ENCODE data around the gene APOD.

GRCh38 chr3:194332967-194334261, 17.7 kb downstream of the CPN2 start:
- PRO-cap, result no peak

GRCh38 chr3:194343853-194344344, 7.2 kb downstream of the CPN2 start:
- PRO-cap, result no peak

GRCh38 chr3:194396682-194397958, 1.9 kb downstream of the GP5 start:
- PRO-cap, result no peak

- PRO-cap, result no peak
These were observed 16.9 kb downstream of the ATP13A3 start for GRCh38 chr3:194469857-194470377.

DNA sequence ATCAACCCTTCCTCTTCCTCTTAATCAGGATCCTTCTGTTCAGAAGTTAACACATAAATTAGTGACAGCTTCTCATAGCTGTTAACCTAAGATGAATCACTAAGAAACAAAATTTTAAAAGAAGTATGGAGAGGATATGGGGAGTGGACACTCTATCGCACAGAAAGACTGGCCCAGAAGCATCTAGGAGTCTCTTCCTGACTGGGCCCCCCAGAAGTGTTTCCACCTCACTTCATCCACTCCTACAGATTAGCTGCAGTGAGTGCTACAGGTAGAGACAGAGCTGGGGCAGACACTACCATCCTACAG, 9.3 kb downstream of the ATP13A3 start:
- PRO-cap, result no peak

- PRO-cap, result bidirectional peak, plus-strand start at chr3:194487159, minus-strand start at chr3:194487016
These were observed 201 bp upstream of the ATP13A3 start for GRCh38 chr3:194487086-194487320.

- PRO-cap, result no peak
These were observed 50.0 kb upstream of the ATP13A3 start for GRCh38 chr3:194536747-194537348.

DNA sequence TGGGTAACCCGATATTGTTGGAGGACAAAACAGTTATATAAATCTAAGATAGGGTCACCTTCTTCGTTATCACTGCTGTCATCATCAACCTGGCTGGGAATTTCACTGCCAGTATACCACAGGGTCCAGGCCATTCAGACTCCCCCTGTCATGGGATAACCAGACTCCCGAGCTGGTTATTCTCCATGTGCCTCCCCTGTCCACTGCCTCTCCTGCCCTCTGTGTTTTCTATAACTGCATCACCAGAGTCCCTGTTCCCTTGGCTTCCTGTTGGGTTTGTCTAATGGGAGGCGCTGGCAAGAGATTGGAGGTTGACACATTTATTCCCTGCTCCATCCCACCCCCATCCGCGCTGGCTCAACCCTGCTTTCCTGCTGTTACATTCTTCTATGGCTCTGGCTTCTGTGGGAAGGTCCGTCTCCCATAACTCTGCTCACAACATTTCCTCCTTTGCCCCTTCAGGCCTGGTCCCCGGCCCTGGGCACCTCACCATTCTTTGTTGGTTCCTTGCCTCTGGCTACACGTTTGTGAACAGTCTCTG, 68.3 kb upstream of the ATP13A3 start:
- PRO-cap, result no peak

- PRO-cap, result no peak
These were observed 11.1 kb downstream of the LSG1 start for GRCh38 chr3:194660889-194661194.

GRCh38 chr3:194661268-194661718, 10.7 kb downstream of the LSG1 start:
- PRO-cap, result no peak

DNA sequence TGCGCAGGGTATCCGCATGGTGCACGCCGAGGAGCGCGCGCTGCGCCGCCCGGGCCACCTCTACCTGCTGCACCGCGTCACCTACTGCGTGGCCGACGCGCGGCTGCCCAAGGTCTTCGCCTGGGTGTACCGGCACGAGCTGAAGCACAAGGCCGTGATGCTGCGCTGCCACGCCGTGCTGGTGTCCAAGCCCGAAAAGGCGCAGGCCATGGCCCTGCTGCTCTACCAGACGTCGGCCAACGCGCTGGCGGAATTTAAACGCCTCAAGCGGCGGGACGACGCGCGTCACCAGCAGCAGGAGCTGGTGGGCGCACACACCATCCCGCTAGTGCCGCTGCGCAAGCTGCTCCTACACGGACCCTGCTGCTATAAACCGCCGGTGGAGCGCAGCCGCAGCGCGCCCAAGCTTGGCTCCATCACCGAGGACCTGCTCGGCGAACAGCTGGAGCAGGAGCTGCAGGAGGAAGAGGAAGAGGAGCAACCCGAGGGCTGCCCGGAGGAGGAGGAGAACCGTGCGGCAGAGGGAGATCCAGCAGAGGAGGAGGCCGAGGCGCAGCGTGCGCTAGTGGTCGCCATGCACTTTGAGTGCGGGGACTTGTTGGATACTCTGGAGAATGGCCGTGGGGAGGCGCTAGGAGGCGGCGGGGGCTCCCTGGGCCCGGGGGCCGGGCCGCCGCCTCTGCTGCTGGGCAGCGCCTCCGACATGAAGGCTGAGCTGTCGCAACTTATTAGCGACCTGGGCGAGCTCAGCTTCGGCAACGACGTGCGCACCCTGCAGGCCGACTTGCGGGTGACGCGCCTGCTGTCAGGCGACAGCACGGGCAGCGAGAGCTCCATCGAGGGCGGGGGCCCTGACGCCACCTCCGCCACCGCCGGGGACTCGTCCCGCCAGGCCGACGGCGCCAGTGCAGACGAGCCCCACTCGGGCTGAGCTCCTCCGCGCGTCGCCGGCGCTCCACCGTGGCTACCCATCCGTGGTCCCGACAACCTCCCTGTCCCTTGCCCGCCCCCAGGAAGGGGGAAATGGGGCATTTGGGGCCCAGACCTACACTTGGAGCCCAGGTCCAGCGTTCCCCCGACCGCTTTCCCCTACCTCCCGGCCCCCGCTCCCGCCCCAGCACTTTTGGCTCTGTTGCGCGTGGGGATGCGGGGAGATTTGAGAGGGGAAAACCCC, 1.9 kb downstream of the FAM43A start:
- PRO-cap, result bidirectional peak, plus-strand start at position 891 of the sequence, minus-strand start at position 786 of the sequence

DNA sequence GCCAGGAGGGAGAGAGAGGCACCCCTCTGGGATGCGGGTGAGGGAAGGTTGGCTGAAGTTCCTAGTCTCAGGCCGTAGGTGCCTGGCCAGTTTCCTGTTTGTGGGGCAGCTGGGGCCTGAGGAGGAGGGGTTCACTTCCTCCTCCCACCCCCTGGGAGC, 2.5 kb downstream of the FAM43A start:
- PRO-cap, result no peak

DNA sequence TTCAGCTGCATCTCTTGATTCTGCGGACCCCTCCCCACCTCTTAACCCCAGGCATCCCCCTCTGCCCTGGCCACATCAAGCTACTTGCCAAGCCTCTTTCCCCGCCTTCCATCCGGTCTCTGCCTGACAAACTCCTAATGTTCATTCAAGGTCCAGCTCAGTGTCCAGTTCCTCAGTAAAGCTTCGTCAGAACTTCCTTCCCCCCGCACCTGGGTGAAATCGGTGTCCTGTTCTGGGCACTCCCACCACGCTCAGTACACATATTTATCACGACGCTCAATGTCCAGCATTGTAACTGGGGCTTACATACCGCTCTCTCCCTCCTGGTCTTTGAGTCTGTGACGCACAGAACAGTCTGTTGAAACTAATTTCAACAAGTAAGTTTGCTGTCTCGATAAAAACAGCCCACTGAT, 192.1 kb downstream of the FAM43A start:
- PRO-cap, result no peak

GRCh38 chr3:195180260-195180768, 90.6 kb downstream of the XXYLT1 start:
- PRO-cap, result no peak

DNA sequence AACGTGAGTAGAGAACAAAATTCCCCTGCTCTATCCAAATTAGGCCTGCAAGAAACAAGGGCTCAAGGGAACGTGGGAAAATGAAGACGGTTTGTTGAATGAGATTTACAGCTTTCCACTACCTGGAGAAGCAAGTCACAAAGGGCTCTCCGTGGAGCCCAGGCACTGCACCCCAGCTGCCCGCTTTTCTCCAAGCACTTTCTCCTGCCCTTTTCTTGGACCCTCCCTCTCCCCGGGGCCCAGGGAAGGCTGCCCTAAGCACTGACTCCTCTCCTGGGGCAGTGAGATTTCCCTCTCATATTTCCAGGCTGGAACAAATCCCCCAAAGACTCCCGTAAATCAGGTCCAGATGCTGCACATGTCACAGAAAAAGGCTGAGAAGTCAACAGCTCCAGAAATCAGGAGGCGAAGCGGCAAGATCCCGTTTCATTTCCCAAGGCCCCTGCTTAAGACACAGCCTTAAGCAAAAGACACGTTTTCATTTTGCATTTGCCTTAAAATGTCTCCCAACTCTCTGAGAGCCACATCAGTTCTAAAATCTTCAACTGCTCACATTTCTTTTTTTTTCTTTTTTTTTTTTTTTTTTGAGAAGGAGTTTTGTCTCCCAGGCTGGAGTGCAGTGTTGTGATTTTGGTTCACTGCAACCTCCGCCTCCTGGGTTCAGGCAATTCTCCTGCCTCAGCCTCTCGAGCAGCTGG, 17.9 kb downstream of the XXYLT1 start:
- PRO-cap, result no peak

GRCh38 chr3:195418056-195418870, 24.6 kb downstream of the ACAP2 start:
- PRO-cap, result no peak

- PRO-cap, result no peak
These were observed 1.6 kb upstream of the PPP1R2 start for GRCh38 chr3:195544773-195545068.

DNA sequence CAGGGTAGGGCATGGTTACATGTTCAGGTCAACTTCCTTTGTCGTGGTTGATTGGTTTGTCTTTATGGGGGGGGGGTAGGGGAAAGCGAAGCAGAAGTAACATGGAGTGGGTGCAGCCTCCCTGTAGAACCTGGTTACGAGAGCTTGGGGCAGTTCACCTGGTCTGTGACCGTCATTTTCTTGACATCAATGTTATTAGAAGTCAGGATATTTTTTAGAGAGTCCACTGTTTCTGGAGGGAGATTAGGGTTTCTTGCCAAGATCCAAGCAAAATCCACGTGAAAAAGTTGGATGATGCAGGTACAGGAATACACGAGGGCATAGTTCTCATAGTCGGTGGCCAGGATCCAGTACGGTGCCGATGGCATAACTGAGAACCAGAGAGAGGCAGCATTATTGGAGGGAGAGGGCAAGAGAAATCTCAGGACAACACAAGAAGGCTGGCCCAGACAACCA, 14.9 kb downstream of the APOD start:
- PRO-cap, result no peak

- PRO-cap, result no peak
These were observed at the start of gene APOD for GRCh38 chr3:195583689-195584249. Gene APOD, minus strand, starts transcription at chr3:195583940.

GRCh38 chr3:195630293-195630719, 46.6 kb upstream of the APOD start:
- PRO-cap, result no peak

Data from pulmonary artery (tissue), 1 donor.